Measurements from ENCODE around the gene RNF149.

GRCh38 chr2:100821561-100822003, 1.6 kb downstream of the NPAS2 start:
- PRO-cap = no peak
- RAMPAGE, long total RNA, 3 experiments = no peak in any of the 3 experiments

DNA sequence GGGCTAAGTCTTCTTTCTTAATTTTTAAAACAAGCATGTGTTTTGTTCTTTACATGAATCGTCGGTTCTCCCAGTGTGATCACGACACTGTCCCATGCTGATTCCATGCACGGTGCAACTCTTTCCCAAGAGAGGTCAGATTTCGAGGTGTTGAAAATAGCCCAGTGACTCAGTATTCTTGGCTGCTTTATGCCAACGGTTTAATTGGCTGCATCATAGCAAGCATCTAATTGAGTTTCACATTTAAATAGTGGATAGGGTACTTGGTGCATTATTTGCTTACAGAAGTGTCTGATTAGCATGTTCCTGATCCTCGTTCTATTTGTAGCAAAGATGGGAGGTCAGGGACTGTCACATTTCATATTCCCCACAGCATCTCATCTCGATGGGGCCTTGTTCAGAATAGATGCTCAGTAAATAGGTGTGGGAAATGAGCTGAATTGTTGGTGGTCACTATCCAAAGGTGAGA, 2.8 kb downstream of the NPAS2 start:
- PRO-cap = unidirectional peak, minus-strand start at position 77 of the sequence
- RAMPAGE, long total RNA, 3 experiments = no peak in any of the 3 experiments

GRCh38 chr2:100876512-100876940, 56.6 kb downstream of the NPAS2 start:
- PRO-cap = no peak
- RAMPAGE, long total RNA, 3 experiments = no peak in any of the 3 experiments

DNA sequence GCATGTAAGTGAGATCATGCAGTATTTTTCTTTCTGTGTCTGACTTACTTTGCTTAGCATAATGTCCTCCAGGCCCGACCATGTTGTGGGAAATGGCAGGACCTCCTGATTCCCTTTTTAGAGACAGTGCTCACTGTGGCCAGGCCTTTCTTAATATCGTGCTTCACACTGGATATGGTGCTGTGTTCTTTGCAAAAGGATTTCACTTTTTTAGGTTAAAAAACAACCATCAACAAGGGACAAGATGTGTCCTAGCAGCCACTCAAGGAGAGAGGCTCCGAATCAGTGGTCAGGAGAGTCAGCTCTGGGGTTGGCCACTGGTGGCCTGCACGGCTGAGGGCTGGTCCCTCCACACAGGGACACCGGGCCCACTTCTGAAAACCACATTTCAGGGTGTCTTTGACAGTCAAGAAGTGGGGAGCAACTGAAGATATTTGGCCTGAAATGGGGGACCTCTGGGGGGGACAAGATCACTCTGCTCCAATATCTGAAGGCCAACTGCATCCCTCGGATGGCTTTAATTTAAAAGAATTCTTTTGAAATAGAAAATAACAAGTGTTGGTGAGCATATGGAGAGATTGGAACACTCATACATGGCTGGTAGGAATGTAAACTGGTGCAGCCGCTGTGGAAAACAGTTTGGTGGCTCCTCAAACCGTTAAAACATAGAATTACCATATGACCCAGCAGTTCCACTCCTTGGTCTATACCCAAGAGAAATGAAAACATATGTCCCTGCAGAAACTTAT, 59.8 kb downstream of the NPAS2 start:
- PRO-cap = no peak
- RAMPAGE, long total RNA, 3 experiments = no peak in any of the 3 experiments

GRCh38 chr2:100894240-100894603, 74.3 kb downstream of the NPAS2 start:
- PRO-cap = no peak
- RAMPAGE, long total RNA, 3 experiments = no peak in any of the 3 experiments

DNA sequence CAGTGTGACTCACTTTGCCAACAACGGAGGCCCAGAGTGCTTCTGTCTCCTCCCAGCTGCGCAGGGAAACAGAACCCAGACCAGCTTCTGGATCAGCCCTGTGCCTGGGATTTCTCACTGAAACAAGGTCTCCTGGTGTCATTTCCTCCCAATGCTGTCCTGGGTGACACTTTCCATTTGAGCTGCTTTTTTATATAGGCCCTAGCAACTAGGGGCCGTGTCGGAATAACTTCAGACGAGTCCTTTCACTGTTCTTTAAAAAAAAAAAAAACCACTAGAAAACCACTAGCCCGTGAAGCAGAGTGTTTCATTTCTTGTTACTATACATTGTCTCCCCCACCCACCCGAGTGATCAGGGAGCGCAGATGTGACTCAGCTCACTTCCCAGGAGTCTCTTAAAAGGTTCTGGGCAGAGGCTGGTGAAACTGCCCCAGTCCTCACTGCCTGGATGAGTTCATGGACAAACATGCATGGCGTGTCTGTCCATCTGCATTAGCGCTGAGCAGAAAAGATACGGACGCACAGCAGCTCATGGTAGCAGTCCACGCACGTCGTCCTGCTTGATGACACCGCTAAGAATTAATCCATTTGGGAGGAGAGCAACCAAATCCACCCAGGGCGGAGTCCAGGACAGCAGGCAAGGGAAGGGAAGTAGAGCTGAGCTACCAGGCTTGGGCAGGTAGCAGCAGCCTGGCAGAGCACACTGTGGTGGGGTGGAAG, 25.1 kb upstream of the RPL31 start:
- PRO-cap = no peak
- RAMPAGE, long total RNA, 3 experiments = no peak in any of the 3 experiments

- PRO-cap = no peak
- RAMPAGE, long total RNA, 3 experiments = no peak in any of the 3 experiments
Measured at GRCh38 chr2:100995332-100996311, 6.5 kb upstream of the RPL31 start.

GRCh38 chr2:101114657-101115476, 36.3 kb downstream of the TBC1D8 start:
- PRO-cap = bidirectional peak, plus-strand start at chr2:101115234, minus-strand start at chr2:101114989
- RAMPAGE, long total RNA, 3 experiments = no peak in any of the 3 experiments

- PRO-cap = no peak
- RAMPAGE, long total RNA, 3 experiments = no peak in any of the 3 experiments
Measured at GRCh38 chr2:101173818-101174397, 22.7 kb upstream of the TBC1D8 start.

- PRO-cap = no peak
- RAMPAGE, long total RNA, 3 experiments = no peak in any of the 3 experiments
Measured at GRCh38 chr2:101231910-101232318, 20.8 kb upstream of the CNOT11 start.

DNA sequence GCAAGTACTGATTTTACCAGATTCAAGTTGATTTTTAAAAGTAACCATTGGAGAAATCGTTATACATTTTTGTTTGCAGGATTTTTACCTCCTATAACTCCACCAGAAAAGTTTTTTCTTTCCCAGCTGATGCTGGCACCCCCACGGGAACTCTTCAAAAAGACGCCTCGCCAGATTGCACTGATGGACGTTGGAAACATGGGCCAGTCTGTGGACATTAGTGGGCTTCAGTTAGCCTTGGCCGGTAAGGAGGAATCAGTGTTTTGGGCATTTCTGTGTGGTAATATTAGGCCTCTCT, 5.0 kb downstream of the CNOT11 start:
- PRO-cap = no peak
- RAMPAGE, long total RNA, 3 experiments = no peak in any of the 3 experiments

DNA sequence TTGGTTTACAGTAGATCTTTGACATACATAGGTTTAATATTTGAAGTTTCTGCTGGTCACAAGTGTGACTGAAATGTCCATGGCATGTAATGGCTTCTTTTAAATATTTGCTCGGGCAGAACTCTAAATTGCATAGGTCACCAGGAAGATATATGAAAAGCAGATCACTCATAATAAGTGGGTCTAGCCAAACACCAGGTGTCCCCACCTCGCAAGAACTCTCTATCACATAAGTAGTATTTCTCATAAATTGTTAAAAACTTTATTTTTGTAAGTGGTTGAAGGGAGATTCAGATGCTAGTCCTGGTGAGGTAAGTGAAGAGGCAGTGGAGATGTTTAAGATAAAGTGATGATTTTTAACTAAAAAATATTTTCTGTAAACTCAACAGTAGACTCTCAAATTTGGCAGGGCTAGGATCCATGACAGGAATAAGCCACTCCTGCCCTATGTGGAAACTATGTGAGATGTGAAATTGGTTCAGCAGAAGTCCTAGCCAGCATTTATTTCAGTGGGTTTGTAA, 11.1 kb downstream of the CNOT11 start:
- PRO-cap = no peak
- RAMPAGE, long total RNA, 3 experiments = no peak in any of the 3 experiments

DNA sequence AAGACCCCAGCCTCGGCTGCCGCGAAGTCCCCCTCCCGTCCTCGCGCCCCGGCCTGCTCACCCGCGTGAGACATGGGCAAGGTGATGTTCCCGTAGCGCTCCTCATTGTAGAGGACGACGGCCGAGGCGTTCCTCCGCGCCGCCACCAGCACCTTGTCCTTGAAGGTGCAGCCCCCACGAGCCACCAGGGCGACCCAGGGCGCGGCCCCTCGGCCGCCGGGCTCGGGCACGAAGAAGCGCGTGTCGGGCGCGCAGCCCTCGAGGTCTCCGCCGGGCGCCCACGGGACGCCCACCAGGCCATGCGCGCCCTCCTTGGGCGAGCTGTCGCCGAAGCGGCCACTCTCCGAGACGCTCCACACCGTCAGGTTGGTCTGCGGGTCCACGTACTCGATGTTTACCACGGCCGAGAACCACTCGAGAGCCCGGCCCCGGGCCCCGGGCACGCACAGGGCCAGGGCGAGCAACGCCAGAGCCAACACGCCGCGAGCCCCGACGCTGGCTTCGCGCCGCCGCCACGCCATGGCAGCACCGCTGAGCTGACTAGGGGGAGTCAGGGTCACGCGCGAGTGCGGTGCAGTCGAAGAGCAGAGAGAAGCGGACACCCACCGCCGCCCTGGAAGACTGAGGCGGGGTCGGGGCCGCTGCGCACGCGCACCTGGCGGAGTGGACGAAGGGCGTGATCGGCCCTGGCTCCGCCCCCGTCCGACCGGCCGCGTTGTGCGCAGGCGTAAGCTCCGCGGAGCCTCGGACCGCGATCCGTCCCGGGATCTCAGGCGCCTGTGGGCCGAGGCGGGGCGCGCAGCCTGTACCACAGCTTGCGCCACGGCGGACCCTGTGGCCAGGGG, at the start of gene RNF149:
Gene RNF149, minus strand, starts transcription at position 634 of the 845 bp plus-strand sequence.
- PRO-cap = bidirectional peak, plus-strand start at position 776 of the sequence, minus-strand start at position 623 of the sequence
- RAMPAGE, long total RNA, 3 experiments = no peak in any of the 3 experiments

DNA sequence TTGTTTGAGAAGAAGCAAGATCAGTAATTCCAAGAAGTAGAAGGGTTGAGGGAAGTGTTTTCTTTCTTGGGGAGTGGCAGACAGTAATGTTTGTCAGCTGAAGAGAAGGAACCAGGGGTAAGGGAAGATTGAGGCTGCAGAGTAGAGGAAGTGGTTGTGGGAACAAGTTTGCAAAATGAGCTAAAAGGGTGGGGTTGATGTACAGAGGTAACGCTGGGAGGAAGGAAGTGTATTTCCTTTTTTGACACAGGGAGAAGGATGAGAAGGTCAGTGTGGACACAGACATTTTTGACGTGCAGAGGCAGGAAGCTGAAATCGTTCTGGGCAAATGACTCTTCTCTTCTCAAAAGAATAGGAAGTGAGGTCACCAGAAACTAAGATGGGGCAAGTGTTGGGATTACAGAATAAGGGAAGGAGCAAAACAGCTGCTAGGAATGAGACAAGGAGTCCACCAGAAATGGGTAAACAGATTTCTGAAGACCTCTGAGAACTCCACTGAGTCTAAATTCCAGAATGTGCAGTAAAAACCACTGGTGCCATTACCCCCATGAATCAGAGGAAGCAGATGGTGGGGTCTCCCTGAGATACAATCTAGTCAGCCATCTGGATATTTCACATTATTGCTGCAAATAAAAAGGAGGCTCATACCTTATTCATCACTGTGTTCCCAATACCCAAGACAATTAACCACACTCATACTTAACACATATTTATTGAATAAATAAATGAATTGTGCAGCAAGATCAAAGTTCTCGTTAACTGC, 20.1 kb upstream of the RNF149 start:
- PRO-cap = no peak
- RAMPAGE, long total RNA, 3 experiments = no peak in any of the 3 experiments

GRCh38 chr2:101516953-101517876, 42.3 kb upstream of the RFX8 start:
- PRO-cap = no peak
- RAMPAGE, long total RNA, 3 experiments = no peak in any of the 3 experiments

- PRO-cap = no peak
- RAMPAGE, long total RNA, 3 experiments = no peak in any of the 3 experiments
Measured at GRCh38 chr2:101622935-101623697, 74.4 kb upstream of the MAP4K4 start.

DNA sequence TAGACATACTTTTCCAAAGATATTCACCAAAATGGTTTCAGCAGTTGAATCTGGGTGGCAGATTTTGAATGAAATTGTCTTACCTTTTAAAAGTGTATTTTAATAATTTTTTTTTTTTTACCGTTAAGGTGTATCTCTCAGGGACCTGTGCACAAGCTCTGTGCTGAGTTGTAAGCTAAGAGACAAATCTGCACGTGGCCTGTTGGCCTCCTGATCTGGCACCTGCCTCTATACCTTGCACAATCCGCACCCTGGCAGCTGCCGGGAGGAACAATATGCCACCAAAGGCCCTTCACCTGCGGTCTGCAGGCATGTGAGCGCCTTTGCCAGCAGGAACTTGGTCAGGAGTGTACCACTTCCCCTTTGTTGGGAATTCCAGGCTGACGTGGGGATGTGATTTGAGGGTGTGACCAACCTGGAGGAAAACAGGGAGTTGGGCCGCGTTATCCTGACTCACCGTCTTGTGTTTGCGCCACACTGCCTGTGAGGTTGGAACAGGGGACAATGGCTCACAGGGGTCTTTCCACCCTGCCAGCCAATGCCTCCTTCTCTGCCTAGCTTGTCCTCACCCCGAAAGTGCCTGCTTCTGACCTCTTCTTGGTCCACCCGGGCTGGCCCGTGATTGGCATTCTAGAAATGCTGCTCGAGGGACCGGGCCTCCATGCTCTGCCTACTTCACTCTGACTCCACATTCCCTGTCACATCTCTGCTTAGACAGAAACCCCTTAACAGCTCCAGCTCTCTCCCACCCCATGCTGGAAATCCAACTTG, 67.2 kb upstream of the MAP4K4 start:
- PRO-cap = no peak
- RAMPAGE, long total RNA, 3 experiments = no peak in any of the 3 experiments

DNA sequence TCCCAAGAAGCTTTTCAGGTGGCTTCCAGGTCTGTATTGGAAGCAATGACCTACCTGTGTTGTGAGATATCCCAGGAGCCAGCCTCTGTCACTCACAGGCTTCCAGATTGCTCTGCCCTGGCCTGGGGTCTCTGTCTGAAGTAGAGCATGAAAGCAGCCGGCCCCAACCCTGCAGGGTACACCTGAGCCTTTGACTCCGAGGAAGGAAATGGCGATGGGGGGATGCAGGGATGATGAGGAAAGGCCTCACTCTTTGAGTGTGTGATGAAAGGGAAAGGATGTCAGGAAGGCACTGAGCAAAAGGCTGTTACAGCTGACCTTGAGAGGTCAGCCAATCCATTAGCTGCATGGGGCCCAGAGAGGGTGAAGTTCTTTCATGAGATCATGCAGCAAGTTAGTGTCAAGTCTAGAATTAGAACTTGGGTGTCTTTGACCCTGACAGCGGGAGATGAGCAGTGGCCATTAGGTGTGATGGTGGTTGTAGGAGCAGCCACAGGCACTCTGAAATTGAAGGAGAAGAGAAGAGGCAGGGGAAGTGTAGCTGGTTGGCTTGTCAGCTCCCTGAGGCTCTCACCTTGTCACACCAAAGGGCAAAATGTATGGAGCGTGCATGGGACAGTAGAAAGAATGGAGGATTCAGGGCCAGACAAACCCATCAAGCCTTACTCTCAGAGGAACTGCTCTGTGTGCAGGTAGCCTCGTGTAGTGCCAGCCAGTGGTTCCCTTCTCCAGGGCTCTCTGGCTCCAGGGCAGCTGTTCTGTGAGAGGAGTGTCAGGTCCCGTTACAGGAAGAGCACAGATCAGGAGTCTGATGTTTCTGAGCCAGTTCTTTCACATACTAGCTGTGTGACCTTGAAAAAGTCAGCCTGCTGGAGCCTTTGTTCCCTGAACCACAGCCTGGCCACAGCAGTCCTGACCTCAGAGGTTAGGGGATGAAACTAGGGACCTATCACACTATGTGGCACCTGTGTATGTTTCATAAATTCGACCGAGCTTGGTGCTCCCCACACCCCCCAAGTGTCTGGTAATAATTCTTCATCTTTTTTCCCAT, 35.9 kb downstream of the MAP4K4 start:
- PRO-cap = bidirectional peak, plus-strand start at position 909 of the sequence, minus-strand start at position 740 of the sequence
- RAMPAGE, long total RNA, 3 experiments = no peak in any of the 3 experiments

- PRO-cap = no peak
- RAMPAGE, long total RNA, 3 experiments = no peak in any of the 3 experiments
Measured at GRCh38 chr2:101843963-101844681, 146.6 kb downstream of the MAP4K4 start.

DNA sequence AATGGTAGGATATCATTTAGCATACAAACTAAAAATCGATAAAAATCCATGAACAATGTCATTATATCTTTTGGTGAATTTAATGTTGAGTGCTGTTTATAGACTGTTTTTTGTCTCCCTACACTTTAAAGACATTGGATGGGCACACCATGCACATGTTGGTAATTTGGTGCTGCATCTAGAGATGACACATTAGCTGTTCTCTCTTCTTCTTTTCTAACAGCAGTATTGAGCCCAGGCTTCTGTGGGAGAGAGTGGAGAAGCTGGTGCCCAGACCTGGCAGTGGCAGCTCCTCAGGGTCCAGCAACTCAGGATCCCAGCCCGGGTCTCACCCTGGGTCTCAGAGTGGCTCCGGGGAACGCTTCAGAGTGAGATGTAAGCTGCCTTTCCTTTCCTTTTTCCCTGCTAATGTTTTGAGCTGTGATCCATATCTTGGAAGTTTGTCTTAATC, 125.5 kb upstream of the IL1R2 start:
- PRO-cap = no peak
- RAMPAGE, long total RNA, 3 experiments = no peak in any of the 3 experiments

Measured in gastrocnemius medialis (tissue), 3 donors.